Hematopoietic multipotent progenitor cell (in vitro differentiated cells): ENCODE results near the genes PSMB7, ADGRD2, HSPA5 and MVB12B.

DNA sequence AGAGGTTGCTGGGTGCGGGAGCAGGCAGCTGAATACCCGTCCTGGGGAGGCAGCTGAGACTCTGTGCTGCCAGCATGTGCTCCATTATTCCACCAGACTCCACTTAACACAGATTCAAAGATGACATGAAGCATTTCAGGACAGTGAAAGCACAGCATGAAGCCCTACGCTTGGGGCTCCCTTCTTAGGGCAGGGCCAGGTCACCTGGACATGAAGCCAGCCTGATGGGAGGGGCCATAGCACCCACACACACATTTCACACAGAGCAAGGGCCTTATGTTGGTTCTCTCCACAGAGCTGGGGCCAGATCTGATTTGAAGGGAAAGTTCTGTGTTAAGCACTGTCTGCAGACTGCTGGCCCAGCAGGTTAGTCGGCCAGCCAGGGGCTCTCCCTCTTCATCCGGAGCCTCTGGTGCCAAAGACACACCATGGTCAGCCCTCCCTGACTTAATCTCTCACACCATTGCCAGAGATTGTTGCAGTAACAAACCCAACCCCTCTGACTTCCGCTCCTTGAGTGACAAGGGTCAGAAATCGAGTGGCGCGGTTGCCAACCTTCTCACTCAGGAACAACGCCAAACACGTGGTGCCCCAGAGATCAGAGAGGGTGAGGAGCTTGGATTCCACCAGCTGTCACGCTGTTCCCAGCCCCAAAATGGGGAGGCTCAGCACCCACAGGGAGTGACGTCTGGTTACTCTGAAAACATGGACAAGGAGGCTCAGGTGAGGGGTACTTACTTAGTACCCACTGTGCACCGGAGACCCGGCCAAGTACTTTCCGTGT, 13.2 kb downstream of the NEK6 start:
- CAGE, long polyA plus RNA, result no peak

GRCh38 chr9:124273395-124274231, 15.9 kb downstream of the NEK6 start:
- CAGE, long polyA plus RNA, result no peak

GRCh38 chr9:124284874-124285676, 27.3 kb downstream of the NEK6 start:
- CAGE, long polyA plus RNA, result no peak

DNA sequence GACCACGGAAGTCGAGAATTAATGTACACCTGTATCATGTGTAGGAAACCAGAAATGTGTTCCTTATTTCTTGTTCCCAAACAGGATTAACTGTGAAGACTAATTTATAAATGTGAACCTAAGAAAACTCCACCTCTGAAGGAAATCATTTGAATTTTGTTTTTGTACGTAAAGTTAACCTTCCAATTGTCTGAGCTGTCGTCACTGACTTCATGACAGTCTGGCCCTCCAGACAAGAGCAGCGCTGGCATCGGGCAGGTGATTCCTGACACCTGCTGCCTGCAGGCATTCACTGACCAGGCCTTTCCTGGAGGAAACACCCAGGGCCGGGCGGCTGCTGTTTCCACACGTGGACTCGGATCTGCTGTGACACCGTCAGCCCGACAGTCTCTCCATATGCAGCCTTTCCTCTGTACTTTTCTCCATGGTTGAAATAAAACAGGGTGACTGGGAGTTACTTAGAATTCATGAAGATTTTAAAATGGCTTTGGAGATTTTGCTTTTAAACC, 63.2 kb downstream of the PSMB7 start:
- CAGE, long polyA plus RNA, result no peak

GRCh38 chr9:124414574-124415722, at the start of gene PSMB7:
TSS of gene PSMB7 (minus strand) at chr9:124415442.
- CAGE, long polyA plus RNA, result start-site peak on the minus strand at chr9:124415438-124415442, 437 reads

- CAGE, long polyA plus RNA, result no peak
Observed at GRCh38 chr9:124450034-124450688, at the start of gene ADGRD2. TSS of gene ADGRD2 (plus strand) at chr9:124450451.

DNA sequence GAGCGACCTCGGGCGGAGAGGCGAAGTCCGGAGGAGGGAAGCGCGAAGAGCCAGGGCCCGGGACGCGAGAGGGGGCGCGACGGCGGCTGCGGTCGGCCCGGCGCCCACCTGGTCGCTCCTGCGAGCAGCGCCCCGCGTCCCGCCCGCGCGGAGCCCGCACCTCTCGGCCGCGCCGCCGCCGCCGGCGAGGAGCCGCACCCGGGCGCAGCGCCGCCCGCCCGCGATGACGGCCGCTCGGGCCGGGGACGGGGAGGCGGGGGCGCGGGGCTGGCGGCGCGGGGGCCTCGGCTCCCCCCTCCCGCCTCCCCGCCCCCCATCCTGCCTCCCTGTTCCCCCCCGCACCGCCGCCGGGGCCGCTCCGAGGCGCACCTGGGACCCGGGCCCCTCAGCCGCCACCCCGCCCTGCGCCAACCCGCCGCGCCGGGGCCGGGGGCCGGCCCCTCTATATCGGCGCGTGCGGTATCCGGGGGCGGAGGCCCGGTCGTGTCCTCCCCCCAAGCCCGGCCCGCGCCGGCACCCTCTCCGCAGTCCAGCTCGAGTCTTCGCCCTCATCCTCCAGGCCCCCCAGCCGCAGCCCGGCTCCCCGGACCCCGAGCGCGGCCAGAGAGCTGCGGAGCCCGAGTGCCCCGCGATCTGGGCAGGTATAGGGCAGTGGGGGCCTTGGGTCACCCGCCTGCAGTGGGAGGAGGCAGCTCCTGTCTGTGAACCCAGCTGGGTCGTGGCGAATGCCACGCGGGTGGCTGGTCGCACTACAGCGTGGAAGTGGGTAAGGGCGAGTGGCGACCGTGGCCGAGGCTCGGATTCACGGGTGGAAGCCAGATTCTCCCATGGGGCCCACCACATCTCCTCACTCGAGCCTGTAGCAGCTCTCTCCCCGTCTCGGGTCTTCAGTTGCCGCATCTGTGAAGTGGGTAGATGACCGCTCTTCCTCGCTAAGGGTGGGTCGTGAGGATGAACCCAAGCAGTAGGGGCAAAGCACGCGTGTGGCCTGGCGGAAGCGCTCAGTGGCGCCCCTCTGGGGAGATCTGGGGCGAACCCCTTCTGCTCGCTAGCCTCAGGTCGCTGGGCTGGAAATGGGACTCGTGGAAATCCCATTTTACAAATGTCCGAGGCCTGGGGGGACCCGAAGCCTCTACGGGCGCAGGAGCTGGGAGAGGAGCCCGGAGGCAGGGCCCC, 2.2 kb downstream of the NR5A1 start:
- CAGE, long polyA plus RNA, result no peak

DNA sequence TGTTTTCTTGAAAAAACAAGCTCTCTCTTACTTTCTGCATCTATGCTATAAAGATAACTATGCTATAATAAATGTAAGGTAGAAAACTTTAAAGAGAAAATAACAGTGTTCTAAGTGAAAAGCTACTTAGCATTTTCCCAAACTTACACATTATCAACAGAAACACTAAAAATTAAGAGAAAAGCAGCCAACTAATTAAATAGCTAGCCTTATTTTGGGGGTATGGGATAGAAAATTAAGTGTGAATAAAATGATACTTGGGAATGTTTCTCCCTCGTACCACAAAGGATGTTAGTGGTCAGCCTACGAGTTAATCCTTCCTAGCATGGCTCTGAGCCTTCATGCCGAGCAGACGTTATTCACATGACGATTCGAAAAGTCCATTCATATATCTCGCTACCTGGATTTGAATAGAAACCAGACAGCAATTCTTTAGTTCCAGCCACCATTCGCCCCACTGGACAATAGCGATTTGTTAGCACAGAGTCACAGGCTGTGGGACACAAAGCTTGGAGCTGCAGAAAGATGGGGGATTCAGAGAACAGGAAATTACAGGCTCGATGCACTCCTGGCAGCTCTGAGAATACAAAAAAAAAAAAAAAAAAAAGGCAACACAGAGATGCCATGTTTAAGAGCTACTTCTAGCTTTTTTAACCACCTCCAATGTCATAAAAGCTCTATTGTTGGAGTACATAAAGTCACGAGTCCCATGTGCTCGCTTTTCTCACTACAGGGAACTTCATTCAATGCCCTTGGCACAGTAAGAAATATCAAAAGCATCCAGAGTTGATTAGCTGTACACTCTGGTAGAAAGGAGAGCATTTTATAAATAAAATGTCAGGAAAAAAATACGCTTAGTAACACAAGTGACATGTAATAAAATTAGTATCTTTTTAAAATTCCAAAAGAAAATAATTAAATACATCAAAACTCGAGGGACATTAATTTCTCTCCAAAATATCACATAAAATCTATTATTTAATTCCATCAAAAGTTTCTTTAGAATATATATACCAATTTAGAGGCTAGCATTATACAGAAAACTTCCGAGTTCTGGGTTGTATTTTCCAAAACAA, 110.7 kb downstream of the NR6A1 start:
- CAGE, long polyA plus RNA, result no peak

- CAGE, long polyA plus RNA, result no peak
Observed at GRCh38 chr9:124860833-124861062, 1.0 kb downstream of the RPL35 start.

DNA sequence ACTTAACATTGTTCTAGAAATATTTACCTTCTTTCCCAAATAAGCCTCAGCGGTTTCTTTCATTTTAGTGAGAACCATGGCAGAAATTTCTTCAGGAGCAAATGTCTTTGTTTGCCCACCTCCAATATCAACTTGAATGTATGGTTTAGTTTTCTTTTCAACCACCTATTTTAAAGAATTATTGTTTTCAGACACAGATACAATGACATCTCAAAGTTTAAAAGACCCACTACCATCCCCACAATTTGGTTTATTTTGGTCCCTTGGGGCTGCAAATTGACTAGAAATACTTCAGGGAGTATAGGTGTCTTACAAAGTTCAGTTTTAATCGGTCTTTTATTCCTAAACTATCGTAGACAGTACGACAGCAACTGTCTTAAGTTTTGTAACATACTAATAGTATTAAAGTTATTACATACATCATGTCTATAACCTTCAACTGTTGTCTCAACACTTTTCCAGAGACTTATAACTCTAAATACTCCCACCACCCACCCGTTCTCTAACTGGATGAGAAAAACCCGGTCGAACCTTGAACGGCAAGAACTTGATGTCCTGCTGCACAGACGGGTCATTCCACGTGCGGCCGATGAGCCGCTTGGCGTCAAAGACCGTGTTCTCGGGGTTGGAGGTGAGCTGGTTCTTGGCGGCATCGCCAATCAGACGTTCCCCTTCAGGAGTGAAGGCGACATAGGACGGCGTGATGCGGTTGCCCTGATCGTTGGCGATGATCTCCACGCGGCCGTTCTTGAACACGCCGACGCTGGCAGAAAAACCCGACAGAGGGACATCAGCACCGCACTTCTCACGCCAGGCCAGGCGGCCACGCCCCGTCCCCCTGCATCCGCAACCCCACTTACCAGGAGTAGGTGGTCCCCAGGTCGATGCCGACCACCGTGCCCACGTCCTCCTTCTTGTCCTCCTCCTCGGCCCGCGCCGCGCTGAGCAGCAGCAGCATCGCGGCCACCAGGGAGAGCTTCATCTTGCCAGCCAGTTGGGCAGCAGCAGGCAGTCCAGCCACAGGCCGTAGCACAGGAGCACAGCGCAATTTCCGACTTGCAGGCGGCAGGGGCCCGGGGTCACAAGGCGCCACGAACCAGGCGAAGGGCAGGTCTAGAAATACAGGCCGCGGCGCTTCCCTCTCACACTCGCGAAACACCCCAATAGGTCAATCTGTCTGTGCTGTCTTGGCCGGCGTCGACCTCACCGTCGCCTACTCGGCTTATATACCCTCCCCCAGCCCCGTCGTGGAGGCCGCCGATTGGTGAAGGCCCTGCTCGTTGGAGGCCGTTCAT, at the start of gene HSPA5:
Gene HSPA5 (minus strand): TSS at position 1,199 of the 1,295 bp plus-strand sequence.
- CAGE, long polyA plus RNA, result start-site peak on the minus strand centred at position 1,194 of the sequence, 13 bp wide, 4,940 reads

- CAGE, long polyA plus RNA, result no peak
Observed at GRCh38 chr9:125288515-125289170, 27.0 kb downstream of the GAPVD1 start.

DNA sequence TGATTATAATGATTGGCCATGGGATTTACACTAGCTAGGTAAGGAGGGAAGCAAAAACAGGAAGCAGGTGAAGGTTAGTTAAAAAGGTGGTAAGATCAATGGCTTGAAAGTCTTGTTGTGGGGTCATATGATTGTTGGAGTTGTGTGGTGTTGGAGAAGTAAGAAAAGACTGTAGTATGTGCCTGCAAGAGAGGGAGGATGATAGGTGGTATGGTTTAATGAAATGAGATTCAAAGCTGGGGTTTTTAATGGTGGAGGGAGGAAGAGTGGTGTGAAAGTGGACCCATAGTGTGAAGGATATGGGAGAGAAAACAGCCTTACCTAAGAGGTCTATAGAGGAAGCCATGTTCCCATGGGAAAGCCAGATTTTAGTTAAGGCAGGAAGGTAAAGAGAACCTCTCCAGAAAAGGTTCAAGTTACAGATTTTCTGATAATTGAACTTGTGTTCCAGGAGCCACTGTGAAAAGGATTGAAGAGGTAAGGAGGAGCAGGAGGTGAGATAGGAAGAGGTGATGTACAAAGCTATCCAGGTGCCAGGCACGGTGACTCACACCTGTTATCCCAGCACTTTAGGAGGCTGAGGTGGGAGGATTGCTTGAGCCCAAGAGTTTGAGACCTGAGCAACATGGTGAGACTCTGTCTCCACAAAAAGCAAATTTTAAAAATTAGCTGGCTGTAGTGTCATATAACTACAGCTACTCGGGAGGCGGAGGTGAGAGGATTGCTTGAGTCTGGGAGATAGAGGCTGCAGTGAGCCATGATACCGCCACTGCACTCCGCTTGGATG, 30.0 kb downstream of the GAPVD1 start:
- CAGE, long polyA plus RNA, result no peak

GRCh38 chr9:125446494-125447055, 184.9 kb downstream of the GAPVD1 start:
- CAGE, long polyA plus RNA, result no peak

DNA sequence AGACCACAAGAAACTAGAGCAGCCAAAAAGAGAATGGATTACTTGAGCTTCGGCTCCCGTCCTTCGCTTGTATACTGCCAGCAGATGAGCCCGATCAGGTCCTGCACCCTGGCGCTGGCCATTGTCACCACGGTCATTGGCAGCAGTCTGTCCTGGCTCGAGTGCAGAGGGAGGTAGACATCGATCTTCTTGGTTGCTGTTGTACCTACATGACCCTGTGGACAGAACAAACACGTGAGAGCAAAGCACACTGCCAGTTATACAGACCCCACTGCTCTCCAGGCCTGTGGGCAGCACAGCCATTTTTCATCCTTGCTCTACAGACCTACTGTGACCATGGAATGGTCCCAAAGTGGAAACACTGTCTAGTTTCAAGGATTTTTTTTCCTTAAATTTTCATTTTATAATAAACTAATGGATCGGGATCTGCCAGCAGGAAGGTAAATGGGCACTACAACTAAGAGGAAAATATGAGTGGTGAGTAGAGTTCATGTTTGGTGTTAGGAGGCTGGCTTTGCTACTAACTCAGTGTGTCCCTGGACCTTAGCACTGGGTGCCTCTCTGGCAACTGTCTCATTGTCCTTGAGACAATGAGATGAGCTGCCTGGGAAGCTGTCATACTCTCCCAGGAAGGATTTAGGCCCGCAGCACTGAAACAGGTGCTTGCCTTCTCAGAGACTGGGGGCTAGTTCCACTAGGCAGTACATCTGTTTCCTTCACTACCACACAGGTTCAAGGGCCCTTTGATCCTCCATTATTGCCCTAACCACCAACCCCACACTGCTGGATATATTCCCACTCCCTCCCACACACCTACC, 121.3 kb downstream of the MAPKAP1 start:
- CAGE, long polyA plus RNA, result no peak

DNA sequence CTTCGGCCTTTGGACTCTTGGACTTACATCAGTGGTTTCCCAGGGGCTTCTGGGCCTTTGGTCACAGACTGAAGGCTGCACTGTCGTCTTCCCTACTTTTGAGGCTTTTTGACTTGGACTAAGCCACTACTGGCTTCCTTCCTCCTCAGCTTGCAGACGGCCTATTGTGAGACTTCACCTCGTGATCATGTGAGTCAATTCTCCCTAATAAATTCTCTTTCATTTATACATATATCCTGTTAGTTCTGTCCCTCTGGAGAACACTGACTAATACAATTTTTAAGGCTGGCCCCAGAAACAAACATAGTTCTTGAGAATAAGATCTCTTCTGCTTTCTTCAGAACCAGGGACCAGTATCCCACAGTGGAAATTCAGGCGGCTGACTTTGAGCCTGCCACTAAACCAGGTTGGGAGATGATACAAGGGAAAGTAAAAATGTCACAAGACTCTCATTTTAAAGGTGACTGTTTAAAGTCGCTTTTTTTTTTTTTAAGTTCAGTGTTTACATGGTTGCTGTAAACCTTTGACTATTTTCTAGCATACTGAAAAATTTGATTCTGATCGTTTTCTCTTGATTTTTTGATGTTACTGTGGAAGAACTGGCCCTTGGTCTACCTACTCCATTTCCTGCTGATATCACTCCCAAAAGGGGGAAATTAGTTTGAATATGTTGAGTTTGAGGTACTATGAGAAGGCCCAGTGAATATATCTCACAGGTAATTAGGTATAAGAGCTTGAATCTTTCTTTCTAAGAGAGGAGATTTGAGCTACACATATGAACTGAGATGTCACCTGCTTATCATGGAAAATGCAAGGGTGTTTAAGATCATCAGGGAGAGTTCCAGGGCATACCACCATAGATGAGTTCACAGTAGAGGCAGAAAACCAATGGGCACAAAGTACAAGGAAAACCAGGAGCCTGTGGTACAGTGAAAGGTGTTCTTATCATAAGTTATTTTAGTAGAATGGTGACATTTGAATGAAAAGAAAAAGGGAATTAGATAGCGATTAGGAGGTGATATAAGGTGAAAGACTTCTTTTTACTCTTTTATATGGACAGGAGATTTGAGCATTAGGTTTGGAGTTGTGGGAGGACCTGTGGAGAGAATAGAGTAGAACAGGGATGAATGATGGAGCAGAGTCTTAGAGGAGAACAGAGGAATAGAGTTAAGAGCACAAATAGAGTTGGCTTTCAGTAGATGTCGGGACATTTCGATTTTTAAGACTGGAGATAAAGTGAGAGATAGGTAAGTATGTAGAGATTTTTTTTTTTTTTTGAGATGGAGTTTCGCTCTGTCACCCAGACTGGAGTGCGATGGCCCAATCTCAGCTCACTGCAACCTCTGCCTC, 38.8 kb downstream of the PBX3 start:
- CAGE, long polyA plus RNA, result no peak

GRCh38 chr9:125821088-125821762, 74.1 kb downstream of the PBX3 start:
- CAGE, long polyA plus RNA, result no peak

DNA sequence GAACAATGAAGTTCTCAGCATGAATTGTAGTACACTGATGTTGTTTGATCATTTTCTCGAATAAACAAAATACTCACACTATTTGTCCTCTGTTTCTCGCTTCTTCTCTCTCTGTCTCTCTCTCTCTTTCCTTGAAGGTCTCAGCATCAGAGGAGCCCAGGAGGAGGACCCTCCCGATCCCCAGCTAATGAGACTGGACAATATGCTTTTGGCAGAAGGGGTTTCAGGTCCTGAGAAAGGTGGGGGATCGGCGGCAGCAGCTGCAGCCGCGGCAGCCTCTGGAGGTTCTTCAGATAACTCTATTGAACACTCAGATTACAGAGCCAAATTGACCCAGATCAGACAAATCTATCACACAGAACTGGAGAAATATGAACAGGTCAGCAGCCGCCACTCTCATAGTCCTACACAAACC, 168.4 kb downstream of the PBX3 start:
- CAGE, long polyA plus RNA, result no peak

DNA sequence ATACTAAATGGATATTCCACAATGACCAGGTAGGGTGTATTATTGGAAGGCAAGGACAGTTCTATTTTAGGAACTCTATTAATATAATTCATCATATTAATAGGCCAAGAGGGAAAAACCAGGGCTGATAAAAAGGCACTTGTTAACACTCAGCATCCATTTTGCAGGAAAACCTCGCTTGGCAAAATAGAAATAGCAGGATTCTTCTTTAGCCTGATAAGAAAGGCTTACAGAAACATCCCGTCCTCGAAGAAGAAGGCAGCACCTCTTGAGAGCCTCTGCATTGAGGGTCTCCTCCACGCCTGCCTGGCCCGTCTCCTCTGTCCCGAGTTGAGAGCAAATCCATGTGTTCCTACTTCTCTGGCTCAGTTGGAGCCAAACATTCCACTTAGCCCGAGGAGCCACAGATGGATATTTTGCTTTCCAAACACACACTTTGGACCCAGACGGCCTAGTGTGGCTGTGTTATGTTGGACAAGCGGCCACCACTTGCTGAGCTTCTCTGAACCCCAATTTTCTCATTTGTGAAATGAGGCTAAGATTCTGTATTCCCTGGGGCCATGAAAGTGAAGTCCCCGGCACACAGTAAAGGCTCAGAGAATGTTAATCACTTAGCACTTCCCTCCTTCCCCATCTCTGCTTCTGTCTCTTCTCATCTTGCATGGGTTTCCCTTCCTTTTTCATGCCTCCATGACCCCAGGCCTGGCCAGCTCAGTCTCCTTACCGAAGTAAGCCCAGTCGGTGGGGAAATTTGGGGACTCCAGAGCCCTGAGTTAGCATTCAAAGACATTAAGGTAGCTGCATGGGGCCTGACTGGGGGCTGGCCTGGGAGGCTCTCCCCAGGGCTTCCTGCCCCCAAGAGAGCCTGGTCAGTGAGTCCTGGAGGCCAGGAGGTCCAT, 181.7 kb upstream of the MVB12B start:
- CAGE, long polyA plus RNA, result no peak

GRCh38 chr9:126326432-126327502, at the start of gene MVB12B:
TSS of gene MVB12B (plus strand) at chr9:126326829.
- CAGE, long polyA plus RNA, result no peak

- CAGE, long polyA plus RNA, result no peak
Observed at GRCh38 chr9:126392861-126393450, 66.3 kb downstream of the MVB12B start.